Thoracic aorta endothelial cell (primary cell): ENCODE data around the gene PRIMPOL.

DNA sequence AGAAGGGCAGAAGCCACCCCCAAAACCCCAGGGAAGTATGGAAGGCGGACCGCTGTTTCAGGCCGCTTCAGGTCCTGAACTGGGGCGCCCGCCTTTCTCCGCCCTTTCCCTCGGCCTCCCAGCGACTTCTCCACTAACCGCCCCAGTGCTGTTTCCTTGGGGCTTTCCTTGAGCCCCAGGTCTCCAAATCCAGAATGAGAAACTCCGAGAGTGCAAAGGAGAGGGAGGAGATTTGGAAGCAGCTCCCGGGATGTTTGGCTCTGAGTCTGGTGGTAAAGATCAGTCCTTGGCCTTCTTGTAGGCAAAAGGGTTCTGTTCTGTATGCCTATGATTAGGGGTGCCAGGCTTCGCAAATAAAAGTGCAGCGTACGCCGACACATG lies 99.6 kb downstream of the TRAPPC11 start:
- CAGE, long polyA plus RNA, result no peak

DNA sequence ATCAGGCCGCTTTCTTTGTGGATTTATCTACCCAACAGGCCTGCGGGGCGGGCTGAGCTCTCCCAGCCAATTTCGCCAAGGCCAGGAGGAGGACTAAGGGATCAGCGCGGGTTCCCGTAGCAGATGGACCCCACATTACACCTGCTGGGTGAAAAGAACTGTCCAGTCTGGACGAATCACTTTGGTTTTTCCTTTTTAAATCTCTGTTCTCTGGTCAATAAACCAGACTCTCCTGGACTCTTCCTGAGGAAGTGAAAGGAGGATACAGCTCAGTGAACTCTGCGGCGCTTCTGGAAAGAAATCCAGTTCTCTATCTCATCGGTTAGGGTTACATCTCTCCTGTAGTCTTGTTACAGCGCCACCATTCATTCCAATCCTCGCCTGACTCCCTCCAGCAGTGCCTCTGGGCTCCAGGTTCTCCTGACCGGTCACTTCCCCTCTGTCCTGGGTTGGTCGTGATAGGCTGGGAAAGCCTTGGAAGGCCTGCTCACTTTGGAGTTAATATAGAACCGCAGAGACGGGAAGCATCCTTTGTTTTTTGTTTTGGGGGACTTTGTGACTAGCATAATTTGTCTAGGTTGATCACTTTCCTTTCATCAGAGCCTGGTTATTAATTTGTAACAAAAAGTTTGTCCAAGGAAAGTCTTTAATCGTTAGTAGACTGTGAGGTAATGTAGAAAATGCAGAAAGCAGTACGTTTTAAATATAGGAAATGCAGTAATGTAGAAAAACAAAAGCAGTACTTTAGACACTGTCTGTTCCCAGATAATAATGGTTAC lies 97.0 kb upstream of the STOX2 start:
- CAGE, long polyA plus RNA, result no peak

GRCh38 chr4:183853283-183853548 lies 51.9 kb upstream of the STOX2 start:
- CAGE, long polyA plus RNA, result no peak

DNA sequence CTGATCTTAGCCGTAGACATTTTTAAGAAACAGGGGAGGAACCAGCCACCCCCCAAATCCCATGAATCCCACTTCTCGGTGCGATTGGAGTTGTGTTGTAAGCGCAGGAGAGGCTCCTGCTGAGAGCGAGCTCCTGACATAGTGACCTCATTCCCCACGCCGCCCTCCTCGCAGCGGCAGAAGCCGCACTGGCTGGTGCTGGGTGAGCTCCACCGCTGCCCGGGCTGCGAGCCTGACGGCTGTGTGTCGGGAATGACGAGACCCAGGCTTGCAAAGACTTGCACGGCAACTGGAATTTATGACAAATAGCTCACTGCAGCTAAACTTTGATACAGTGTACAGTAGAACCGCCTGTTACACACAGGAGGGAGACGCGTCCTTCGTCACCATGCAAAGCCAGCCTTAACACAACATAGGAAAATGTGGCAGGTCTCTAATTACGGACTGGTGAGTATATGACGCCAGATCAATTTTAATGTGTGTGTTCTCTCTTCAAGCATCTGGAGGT lies 82.4 kb downstream of the STOX2 start:
- CAGE, long polyA plus RNA, result no peak

DNA sequence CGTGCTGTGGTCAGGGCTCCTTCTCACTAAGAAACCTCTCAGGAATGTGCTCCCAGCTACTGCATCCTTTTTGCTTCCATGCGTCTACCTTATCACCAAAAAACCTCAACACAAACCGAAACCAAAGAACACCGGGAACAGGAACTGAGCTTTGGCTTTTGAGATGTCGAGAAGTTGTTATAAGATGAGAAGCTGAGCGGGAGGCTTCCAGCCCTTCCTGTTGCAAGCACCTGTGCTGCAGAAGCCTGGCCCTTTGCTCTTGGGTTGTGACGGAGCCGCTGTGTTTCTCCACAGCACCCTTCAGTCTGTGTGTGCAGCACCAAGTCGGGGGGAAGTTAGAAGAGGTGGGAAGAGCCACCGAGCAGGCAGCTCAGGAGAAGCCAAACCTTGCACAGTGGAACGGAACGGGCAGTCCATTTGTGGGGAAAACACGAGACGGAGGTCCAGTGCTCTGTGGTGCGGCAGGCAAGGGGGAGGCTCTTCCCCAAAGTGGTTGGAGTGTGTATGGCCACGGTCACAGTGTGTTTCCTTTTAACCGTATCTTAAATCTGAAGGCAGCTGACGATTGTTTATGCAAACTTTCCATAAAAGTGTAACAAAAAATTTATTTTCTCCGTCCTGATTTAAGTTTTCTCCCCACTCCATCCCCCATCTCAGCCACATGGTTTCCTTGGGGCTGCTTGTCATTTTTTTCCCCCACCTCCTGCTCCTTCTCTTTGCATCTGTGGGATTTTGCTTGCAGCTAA lies 123.5 kb downstream of the STOX2 start:
- CAGE, long polyA plus RNA, result no peak

DNA sequence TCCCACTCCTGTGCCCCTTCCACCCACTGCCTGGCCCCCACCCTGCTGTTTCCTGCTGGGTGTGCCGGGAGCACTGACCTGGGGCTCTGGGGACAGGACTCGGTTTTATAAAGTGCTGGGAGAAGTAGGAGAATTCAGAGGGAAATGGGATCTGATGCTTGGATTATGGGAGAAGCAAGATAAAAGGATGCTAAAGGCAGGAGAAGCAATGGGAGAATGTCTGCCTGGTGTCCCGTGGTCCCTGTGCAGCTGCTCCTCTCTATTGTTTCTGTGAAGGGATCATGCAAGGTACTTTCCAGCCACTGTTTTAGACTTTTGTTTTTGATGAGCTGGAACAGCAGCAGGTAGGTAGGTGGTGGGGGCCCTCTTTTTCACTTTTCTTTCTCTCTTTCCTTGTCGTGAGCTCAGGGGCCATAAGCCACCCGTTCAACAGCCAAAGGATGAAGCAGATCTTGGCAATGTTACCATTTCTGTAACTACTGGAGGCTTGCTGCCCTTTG lies 63.6 kb upstream of the ENPP6 start:
- CAGE, long polyA plus RNA, result no peak

- CAGE, long polyA plus RNA, result no peak
Measured at GRCh38 chr4:184346581-184347209, 127.7 kb downstream of the IRF2 start.

DNA sequence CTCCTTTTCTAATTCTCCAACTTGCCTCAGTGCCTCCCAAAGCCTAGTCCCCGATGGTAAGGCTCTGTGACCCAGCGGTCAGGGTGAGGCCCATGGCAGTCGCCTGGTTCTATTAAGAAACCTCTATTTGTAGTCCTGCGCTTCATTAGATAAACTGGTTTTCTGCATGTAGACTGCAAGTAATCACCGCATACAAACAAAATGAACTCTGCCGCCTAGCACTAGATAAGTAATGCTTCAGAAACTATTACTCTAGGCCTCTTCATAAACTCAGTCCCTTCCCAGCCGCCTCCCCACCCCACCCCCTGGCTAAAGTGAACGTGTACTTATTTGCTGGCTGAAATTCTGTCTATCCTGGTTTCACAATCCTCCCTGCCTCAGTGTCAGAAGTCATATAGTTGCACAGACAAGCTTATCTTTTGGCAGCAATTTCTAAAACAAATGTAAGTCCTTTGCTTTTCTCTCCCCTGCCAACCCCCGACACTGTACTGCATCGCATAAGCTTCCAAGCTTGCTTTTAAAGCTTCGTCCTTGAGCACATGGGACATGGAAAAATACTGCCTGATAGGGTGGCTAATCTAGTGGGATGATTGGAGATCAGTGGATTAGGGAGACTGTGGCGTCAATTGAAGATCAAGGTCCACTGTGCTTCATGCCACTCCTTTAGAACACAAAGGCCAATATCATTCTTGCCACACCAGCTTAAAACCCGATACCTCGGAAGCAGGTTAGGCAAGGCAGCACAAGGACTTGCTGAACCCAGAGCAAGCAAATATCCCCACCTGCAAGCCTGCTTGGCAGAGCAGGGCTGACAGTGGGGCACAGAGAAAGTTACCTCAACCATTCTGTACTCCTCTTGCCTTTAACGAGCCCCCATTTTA lies 125.8 kb downstream of the IRF2 start:
- CAGE, long polyA plus RNA, result no peak

DNA sequence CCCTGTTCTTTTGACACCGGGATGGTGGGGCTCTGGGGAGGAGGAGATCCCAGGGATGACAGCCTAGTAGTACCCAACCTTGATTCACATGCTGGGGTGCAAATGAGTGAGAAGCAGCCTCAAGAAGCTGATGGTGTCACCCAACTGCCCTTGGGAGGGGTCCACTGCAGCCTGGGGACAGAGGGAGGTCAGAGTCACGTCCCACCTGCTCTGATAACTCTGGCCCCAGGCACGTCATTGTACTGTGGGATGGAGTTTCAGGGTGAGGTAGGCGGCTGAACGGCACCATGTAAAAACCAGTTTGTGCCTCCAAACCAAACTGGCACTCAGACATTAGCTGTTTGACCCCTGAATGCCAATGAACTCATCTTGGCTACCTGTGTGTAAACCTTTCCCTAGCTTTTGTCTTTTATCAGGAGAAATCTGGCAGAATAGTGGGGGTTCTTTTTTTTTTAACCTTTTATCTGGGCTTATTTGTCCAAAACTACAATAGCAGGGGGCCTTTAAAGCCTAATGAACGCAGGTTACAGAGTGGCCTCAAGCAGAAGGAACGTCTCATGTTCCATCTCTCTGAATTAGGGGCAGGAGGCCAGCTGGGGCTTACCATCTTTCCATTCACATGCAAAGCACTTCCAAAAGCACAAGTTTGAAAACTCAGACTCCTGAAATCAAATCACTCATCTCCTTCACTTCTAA lies 89.4 kb downstream of the IRF2 start:
- CAGE, long polyA plus RNA, result no peak

GRCh38 chr4:184386999-184387863 lies 87.1 kb downstream of the IRF2 start:
- CAGE, long polyA plus RNA, result no peak

DNA sequence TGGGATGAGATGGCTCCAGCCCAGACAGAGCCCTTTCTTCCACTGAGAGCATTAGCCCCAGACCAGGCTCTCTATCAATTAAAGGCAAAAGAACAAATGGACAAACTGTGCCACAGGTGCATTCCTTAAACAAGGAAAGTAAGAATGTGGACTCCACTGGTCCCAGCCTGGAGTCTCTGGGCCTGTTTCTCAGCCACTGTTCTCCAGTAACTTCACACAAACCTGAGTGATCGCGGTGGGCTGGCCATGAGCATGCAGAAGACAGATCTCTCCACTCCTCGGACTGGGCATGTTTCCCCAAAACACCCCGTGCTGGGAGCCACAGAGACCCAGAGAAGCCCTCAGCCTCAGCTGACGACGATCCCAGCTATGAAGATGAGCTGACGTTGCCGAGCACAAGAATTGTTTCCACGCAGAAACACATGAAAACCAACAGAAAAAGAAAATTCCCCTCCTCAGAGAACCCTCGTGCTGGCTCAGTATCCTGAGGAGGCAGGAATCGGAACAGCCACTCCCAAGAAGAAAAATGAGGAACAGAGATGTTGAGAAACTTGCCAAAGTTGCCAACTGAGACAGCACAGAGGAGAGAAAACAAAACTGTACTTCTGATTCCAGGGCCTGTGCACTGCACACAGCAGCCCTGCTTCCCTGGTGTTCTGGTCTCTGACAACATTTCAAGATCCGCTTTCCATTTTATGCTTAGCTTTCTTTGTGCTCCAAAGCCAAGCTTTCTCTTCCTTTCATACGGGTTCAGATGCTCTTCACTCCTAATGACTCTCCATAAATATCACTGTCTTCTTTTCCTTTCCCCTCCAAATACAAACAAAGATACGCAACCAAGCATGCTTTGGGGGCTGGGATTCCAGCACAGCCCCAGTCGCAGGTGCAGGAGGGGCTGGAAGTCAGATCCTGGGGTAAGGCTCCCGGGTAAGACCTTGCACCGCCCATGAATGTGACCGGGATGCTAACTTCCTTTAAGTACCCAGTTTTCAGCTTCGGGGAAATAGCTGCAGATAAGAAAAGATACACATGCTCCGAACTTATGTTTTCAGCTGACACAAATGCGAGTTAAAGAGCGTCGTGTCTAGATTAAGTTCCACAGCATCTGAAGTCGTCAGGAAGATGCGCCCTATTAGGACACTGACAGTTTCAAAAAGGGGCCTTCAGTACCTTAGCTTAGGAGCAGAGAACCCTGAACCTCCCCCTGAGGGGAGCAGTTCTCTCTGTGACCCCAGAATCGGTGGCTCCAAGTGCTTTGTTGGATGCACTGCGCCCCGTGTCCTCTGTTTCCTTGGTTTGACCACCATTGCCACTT lies 81.3 kb downstream of the IRF2 start:
- CAGE, long polyA plus RNA, result no peak

DNA sequence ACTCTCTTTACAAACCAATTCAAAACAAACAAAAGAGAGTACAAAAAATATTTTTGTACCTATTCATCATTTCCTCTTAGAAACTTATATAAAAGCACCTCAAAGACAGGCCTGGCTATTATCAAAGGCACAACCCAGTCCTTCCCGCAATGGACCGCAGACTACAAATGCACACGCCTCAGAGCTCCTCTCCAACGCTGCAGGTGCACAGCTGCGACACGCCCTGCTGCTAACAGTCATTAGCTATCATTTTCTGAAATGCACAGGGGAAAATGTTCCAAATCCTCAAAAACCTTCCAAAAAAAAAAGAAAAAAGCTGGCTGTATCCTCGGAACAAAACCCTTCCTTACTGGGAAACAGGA lies 16.8 kb downstream of the IRF2 start:
- CAGE, long polyA plus RNA, result no peak

- CAGE, long polyA plus RNA, result no peak
Measured at GRCh38 chr4:184649609-184650055, at the start of gene PRIMPOL. PRIMPOL (plus strand) TSS chr4:184649738.

DNA sequence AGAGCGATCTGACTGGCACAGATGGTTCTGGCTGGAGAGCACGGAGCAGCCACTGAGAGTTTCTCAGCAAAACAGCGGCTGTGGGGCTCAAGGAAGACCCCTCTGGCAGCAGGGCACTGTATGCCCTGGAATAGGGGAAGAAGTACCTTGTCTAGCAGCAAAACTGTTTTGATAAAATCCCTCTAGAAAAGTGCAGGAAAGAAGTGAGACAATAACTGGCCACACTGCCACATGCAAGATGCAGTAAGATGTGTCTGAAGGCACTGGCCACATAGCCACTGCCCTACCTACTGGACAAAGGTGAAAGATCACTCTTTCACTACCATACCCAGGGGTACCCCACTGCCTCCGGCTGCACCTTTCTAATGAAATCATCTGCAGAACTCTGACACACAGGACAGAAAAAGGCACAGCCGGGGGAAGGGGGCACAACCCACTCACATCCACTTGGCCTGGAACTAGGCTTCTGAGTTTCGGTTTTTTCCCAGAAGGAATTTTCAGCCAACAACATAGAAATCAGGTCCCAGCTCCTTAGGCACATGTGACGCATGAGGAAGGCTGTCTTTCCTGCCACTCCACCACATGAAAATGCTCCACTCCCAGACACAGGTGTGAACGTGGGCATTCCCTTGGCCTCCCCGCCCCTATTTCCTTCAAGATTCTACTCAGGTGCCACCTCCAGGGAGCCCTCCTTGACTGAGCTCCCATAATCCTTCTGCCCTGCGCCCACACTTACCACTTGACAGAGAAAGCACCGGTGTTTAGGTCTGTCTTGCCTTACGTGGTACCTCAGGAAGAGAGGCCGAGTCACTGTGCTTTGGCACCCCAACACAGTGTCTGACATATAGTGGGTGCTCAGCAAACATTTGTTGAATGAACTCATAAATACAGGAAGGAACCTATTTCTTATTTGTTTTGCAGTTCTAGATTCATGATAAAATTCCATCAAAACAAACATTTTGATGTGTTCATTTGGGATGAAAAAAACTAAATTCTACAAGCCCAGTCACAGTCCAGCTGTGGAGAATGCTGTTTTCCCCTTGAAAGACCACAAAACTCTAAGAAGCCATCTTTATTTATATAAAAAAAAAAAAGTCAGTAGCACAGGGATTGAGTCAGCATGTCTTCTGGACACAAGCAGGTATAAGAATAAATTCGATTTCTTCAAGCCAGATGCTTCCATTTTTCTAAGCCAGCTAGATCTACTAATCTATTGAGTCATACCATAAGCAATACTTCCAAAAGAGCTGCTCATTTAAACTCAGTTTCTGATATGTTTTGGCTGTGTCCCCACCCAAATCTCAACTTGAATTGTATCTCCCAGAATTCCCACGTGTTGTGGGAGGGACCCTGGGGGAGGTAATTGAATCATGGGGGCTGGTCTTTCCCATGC lies 44.5 kb upstream of the CENPU start:
- CAGE, long polyA plus RNA, result no peak

DNA sequence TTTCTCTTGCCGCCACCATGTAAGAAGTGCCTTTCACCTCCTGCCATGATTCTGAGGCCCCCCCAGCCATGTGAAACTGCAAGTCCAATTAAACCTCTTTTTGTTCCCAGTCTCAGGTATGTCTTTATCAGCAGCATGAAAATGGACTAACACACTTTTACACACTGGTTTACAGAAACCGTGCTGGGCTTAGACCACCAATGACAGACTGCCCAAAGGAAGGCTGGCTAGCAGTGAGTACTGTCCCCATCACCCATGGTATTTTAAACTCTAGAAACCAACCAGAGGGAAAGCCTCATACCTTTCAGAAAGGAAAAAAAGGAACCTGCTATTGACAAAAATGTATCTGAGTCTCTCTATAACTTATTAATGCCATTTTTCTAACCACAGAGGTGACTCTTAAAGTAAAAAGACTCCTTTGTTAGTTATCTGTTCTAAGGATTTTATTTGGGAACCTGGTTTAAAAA lies 45.5 kb upstream of the CENPU start:
- CAGE, long polyA plus RNA, result no peak

GRCh38 chr4:184782052-184782697 lies 43.6 kb downstream of the ACSL1 start:
- CAGE, long polyA plus RNA, result no peak

DNA sequence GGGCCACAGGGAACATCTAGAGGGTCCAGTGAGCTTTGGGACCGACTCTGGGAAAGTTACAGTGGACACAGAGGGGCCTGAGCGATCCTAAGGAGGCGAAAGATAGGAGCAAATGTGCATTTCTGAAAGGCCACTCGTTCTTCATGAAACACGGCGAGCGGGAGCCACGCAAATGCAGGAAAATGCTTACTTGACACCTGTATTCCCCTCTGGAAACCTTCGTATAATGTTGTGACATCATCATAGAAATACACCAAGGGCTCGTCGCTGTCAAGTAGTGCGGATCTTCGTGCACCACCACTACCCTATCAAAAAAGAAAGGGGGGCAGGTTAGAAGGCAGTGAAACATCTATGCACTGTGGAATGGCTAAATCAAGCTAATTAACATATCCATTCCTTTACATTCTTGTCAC lies 37.3 kb downstream of the ACSL1 start:
- CAGE, long polyA plus RNA, result no peak

- CAGE, long polyA plus RNA, result no peak
Measured at GRCh38 chr4:184816006-184816570, 9.7 kb downstream of the ACSL1 start.

DNA sequence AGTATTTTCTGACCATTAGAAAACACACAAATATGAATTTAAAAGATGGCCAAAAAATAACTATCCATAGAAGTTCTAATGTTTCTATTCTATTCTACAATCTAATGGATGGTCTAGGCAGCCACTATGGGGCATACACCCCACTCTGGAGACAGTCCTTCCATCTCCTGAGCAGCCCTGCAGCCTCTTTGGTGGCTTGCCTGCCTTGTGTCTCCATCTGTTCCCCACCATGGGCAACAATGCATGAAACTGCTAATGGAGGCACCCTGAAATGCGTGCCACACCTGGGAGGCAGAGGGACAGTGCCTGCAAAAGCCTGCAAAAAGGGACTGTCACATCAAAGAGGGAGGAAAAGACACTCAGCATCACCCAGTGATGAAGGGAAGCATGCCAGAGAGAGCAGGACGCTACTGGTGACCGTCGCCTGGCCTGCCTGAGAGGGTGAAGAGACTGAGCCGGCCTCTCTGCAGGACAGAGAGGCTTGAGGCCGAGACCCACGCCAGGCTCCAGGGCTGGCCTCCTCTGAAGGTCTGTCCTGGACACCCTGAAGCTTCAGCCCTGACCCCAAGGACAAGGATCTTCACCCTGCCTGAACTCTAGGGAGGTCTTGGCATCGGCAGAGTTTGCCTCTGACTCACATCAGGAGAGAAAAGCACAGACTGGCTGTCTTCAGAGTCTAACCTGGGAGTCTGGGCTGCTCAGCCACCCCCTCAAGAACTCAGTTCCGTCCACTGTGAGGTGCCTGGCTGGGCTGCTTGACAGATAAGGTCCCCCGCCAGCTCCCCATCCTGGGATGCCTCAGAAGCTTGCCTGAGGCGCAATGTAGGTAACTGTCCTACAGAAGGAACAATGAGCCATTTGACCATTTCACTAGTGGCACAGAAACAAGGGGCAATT lies 8.2 kb downstream of the ACSL1 start:
- CAGE, long polyA plus RNA, result no peak

DNA sequence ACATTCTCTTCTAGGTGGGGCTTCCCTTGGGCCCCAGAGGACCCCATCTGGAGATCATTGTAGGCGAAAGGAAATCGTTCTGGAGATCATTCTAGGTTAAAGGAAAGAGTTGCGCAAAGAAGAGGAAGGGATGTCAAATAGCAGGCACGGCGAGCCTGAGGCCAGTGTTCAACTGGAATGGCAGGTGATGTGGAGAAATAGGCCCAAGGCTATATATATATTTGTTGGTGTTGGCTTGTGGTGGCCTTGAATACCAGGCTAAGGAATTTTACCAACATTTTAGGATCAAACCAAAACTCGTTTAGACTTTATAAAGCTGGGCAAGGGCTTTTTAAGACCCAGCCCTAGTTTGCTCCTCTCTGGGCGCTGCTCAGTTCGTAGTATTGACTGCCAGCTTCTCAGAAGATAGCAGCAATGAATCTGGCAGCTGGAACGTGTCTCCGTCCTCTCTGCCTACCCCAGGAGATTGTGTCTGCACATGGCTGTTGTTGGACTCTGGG lies 68.5 kb upstream of the ACSL1 start:
- CAGE, long polyA plus RNA, result no peak